Lower leg skin (tissue), 2 donors: ENCODE results near the genes TMEM225, NRGN and ACRV1.

- PRO-cap: no peak
- RAMPAGE, long total RNA, 2 experiments: no peak in any of the 2 experiments
Observed at GRCh38 chr11:122736407-122737198, 81.1 kb downstream of the UBASH3B start.

GRCh38 chr11:122742272-122743191 lies 87.0 kb downstream of the UBASH3B start:
- PRO-cap: no peak
- RAMPAGE, long total RNA, 2 experiments: no peak in any of the 2 experiments

- PRO-cap: no peak
- RAMPAGE, long total RNA, 2 experiments: no peak in any of the 2 experiments
Observed at GRCh38 chr11:123054131-123054878, 7.6 kb downstream of the HSPA8 start.

DNA sequence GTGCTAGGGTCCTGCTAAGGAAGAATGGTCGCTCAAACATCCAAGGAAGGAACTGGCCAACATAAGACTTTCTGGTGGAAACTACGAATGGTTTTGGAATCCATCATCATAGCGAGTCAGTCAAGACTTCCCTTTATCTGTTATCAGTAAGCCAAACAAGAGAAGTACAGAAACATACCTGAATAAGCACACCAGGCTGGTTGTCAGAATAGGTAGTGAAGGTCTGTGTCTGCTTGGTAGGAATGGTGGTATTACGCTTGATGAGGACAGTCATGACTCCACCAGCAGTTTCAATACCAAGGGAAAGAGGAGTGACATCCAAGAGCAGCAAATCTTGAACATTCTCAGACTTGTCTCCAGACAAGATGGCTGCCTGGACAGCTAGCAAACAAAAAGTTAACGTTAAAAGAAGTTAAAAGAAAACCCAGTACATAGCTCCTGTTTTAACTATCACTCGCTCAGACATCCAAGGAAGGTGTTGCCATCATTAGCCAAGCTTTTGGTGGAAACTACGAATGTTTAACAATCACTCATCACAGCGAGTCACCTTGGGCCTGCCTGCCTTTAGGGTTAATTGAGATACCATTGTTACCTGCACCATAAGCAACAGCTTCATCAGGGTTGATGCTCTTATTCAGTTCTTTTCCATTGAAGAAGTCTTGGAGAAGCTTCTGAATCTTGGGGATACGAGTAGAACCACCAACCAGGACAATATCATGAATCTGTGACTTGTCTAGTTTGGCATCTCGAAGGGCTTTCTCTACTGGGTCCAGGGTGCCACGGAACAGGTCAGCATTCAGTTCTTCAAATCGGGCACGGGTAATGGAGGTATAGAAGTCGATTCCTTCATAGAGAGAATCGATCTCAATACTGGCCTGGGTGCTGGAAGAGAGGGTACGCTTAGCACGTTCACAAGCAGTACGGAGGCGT lies 2.8 kb downstream of the HSPA8 start:
- PRO-cap: no peak
- RAMPAGE, long total RNA, 2 experiments: no peak in any of the 2 experiments

- PRO-cap: no peak
- RAMPAGE, long total RNA, 2 experiments: no peak in any of the 2 experiments
Observed at GRCh38 chr11:123072306-123072673, 10.4 kb upstream of the HSPA8 start.

- PRO-cap: no peak
- RAMPAGE, long total RNA, 2 experiments: no peak in any of the 2 experiments
Observed at GRCh38 chr11:123137920-123138445, 57.1 kb downstream of the CLMP start.

DNA sequence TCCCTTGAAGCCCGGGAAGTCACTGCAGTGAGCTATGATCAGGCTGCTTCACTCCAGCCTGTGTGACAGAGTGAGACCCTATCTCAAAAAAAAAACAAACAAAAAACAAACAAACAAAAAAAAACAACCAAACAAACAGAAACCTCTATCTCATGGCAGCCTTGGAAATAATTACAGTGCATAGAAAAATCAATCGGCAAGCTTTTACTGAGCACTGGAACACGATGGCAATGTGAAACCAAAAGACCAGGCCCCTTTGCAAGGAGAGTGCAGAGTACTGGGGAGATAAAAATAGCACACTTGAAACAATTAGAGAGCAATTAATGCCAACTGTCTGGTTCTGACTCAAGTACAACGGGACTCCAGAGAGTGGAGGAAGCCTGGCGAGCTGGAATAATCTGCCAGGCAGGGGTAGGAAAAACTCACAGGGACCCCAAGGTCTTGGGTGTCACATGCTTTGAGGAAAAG lies 112.9 kb upstream of the CLMP start:
- PRO-cap: no peak
- RAMPAGE, long total RNA, 2 experiments: no peak in any of the 2 experiments

- PRO-cap: no peak
- RAMPAGE, long total RNA, 2 experiments: no peak in any of the 2 experiments
Observed at GRCh38 chr11:123466000-123466397, 35.9 kb downstream of the GRAMD1B start.

- PRO-cap: no peak
- RAMPAGE, long total RNA, 2 experiments: no peak in any of the 2 experiments
Observed at GRCh38 chr11:123488172-123489151, 58.4 kb downstream of the GRAMD1B start.

- PRO-cap: no peak
- RAMPAGE, long total RNA, 2 experiments: no peak in any of the 2 experiments
Observed at GRCh38 chr11:123518543-123519803, 88.9 kb downstream of the GRAMD1B start.

DNA sequence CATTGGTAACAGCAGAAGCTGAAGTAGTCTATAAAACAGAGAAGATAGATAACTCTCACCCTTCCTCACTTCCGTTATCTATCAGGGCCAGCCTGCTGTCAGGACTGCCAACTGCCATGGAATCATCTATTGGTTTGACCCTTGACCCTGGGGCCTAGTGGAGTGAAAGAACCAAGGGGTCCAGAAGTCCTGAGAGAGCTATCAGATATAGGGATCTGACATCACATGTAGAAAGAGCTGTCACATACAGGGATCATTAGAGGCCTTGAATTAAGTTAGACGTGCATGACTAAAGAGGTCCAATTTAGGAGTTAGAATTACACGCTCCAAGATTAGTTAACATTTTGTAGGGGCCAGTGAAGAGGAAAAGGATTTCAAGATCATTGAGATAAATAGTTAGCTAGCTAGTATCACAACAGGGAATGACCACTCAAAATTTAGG lies at the start of gene TMEM225:
TSS of gene TMEM225 (minus strand) at position 136 of the 442 bp plus-strand sequence.
- PRO-cap: no peak
- RAMPAGE, long total RNA, 2 experiments: no peak in any of the 2 experiments

DNA sequence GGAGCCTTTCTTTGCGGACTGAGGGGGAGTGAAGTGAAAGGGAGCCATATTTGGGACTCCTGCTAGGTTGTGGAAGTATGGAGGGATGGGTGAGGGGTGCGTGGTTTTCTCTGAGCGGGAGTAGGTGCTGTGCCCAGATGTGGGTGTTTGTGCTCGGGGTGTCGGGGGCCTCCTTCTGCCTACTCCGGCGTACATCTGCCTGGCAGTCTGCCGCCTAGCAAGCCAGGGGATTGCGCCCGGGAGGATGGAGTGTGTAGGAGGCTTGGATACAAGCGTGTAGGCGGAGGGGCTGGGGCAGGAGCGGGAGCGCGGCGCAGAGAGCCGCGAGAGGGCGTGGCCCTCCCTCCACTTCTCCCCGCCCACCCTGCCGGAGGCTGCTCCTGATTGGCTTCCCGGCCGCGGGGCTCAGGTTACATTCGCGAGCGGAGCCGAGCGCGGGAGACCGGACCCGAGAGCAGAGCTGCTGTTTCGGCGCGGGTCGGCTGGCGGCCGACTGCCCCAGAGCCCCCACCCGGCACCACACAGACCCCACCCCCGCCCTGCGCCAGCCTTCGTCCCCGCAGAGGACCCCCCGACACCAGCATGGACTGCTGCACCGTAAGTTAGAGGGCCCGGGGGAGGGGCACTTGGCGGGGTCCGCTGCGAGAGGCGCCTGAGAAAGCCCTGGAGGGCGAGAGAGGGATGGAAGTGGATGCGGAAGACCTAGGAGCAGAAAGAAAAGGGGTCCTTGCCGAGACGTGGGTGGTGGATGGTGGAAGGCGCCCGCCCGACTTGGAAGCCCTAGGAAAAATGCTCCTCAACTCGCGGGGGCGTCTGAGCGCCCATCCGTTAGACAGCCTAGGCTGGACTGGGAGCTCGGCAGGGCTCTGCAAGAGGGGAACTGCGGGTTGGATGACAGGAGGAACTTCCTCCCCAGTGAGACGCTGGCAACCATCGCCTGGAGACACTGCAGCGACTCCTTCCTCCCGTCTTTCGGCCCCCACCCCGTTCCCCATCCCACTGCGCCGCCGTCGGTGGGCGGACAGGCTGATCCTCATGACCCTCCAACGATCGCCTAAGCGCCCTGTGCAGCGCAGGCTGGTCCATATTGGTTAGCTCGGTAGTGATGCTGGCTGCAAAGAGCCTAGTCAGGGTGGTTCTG lies at the start of gene NRGN:
TSS of gene NRGN (plus strand) at position 440 of the 1,141 bp plus-strand sequence.
- PRO-cap: unidirectional peak, plus-strand start at position 440 of the sequence
- RAMPAGE, long total RNA, 2 experiments: no peak in any of the 2 experiments

DNA sequence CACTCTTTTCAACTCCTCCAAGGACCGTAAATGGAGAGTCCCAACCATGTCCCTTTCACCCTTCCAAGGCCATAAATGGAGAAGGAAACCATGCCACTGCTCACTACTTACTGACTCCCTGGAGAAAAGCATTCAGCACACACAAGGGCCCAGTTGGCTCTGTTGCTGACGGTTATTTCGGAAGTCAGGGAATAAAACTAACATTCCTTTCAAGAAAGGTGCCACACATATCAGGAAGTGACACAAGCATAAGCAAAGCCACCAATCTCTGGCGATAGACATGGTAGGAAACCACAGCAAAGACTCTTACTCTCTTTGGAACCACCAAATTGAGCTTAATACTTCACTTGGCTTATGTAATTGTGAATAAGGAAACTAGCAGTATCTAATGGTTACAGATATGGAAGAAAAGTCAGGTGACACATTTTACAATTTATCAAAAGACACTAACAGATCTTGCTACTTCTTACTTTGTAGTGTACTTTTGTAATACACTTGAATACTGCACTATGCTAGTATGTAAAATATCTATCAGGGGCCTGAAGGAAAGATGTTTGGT lies 15.2 kb upstream of the ESAM start:
- PRO-cap: no peak
- RAMPAGE, long total RNA, 2 experiments: no peak in any of the 2 experiments

GRCh38 chr11:124877131-124878182 lies 12.2 kb downstream of the ROBO3 start:
- PRO-cap: no peak
- RAMPAGE, long total RNA, 2 experiments: no peak in any of the 2 experiments

- PRO-cap: no peak
- RAMPAGE, long total RNA, 2 experiments: no peak in any of the 2 experiments
Observed at GRCh38 chr11:124898055-124898198, 262 bp upstream of the ROBO4 start.

DNA sequence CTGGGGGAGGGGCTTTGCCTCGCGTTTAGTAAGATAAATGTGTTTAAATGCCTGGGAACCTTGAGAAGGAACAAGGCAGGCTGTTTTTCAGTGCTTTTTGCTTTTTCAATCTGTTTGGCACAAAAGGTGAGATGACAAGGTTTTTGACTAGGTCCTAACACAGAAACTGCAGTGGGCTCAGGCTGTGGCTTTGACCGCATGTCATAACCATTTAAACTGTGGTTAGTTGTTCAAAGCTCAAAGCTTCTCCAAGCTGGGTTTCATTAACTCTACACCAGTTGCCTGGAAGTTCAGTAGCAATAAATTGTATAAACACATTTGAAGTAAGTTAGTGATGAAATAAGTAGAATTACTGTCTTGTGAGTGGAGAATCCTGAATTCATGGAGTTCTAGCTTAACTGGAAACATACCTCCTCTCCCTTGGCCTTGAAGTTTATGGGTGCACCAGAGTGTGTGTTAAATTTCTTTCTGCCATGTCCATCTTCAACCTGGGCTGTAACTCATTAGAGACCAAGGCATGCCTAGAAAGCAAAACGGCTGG lies 3.7 kb downstream of the PKNOX2 start:
- PRO-cap: no peak
- RAMPAGE, long total RNA, 2 experiments: no peak in any of the 2 experiments

DNA sequence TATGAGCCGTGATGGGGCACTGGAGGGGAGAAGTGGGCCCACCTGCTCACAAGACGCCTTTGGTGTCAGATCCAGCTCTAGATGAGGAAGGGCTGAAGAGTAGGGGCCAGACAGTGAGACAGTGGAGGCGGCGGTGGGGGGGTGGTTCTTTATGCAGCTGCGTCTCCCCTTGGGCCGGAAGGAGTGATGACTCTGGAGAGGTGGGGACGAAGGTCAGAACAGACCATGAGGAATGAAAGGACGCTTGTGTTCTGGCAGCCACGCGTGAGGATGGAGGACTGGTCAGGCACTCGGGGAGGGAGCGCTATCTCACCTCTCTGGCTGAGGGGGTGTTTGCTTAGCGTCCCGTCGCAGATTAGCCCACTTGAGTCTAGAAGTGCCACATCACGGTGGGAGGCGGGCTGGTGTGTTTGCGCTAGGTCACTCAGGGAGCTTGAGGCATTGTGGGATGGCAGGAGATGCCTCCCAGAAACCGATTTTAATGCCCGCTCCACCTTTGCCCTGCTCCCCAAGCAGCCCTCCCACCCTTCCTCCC lies 97.6 kb downstream of the PKNOX2 start:
- PRO-cap: no peak
- RAMPAGE, long total RNA, 2 experiments: no peak in any of the 2 experiments

- PRO-cap: no peak
- RAMPAGE, long total RNA, 2 experiments: no peak in any of the 2 experiments
Observed at GRCh38 chr11:125680718-125681246, at the start of gene ACRV1. Gene ACRV1 (minus strand): TSS chr11:125680847.

DNA sequence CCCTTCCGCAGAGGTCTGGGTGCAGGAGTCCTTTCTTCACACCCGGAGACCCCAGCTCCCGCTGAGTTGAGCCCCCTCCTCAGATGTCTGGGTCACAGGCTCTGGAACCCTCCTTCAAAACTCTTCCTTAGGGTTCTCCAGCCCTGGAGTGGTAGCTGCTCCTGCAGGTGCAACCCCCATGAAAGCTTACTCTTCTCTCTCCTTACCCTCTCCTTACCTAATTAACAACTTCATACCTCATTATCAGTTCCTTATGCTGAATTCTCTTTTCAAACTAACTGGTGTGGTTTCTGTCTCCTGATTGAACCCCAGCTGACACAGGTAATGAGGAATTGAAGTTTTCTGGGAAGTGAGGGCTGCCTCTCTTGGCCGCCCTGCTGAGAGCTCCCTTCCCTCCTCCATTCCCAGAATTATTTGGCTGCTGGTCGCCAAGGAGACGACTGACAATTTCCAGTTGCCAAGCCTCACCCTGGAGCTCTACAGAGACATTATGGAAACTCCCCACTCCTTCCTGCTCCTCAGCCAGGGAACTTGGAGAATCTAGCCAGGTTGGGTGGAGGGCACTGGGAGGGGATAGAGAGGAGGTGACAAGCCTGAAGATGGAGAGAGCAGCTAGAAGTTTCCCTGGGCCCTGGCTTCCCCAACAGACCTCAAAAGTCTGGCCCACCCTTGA lies 7.0 kb upstream of the VSIG10L2 start:
- PRO-cap: unidirectional peak, minus-strand start at position 412 of the sequence
- RAMPAGE, long total RNA, 2 experiments: no peak in any of the 2 experiments

DNA sequence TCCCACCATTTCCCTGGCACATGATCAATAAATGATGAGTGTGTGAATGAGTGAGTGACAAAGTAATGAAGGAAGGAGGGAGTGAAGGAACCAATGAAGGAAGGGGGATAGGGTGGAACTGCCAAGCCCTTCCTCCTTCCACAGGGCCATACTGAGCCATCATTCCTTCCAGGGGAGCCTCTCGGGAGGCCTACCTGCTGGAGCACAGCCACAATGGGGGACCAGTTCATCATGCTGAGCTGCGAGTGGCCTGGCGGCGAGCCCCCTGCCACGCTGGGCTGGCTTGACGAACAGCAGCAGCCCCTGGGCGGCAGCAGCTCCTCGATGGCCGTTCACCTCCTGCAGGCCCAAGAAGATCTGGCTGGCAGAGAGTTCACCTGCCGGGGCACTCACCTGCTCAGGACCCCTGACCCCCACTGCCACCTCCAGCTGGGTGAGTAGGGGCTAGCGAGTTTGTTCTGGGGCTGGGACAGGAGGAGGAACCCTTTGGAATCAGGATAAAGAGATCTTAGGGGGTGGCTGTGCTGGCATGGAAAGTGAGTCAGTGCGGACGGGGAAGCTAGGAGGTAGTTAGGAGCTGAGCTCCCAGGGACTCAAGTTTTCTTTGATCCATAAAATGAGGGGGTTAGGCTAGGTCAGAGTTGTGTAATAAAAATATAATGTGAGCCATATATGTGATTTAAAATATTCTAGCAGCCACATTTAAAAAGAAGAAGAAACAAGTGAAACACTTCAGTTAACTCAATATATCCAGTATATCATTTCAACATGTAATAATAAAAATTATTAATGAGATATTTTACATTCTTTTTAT lies 6.0 kb downstream of the VSIG10L2 start:
- PRO-cap: no peak
- RAMPAGE, long total RNA, 2 experiments: start-site peak on the plus strand in 2 of 2 experiments, centred at positions 151 to 164 of the sequence, 19 to 23 reads per replicate